ENCODE measurements around the gene C18orf54.

DNA sequence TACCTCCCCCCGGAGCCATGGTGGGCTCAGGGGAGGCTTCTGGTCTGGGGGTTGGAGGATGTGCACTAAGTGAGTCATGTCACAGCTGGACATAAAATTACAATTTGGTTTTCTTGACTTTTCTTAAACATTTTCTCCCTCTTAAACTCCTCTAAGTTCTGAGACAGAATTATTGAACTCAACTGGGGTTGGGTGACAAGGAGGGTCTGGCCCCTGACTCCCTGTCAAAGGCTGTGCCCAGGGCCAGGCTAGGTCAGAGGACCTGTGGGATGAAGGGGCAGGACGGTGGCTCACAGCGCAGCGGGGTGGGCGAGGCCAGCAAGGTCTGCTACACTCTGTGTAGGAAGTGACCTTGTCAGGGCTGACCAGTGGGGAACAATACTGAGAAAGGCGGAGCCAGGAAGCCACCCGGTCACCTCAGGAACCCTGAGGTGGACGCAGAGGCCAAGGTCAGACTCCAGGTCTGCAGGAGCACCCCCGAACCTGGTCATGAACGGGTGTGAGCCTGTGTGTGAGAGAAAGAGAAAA is 72.4 kb downstream of the SMAD7 start:
- PRO-cap, 3 experiments, result peak in 1 of 3 experiments; most common plus-strand start position 440 of the sequence (in 1)
- RAMPAGE, long total RNA, result no peak
- RRBS, 2 experiments, result 88% methylated on average over 1 of the region's 10 CpGs; no CpG with 5 or more reads in 1 of the 2 experiments

DNA sequence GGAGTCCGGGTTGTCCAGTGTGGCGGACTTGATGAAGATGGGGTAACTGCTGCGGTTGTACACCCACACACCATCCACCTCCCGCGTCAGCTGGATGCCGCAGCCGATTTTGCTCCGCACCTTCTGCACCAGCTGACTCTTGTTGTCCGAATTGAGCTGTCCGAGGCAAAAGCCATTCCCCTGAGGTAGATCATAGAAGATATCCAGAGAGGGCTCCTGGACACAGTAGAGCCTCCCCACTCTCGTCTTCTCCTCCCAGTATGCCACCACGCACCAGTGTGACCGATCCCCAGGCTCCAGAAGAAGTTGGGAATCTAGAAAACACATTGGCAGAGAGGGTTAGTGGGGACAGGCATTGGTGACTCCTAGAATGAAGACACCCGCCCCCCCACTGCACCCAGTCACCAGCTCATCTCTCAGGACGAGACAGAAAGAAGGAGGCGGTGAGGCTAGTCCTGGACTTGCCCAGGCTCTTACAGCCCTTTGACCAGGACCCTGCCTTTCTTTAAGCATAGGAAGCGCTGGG is 29.1 kb downstream of the SMAD7 start:
- PRO-cap, 3 experiments, result no peak in any of the 3 experiments
- RAMPAGE, long total RNA, result no peak
- RRBS, 2 experiments, result 33 to 70% methylated on average over 1 of the region's 17 CpGs

- PRO-cap, 3 experiments, result no peak in any of the 3 experiments
- RAMPAGE, long total RNA, result no peak
- RRBS, 2 experiments, result 64 to 71% methylated on average over 3 of the region's 17 CpGs
These were observed 70.7 kb upstream of the SMAD7 start for GRCh38 chr18:49021327-49022034.

- PRO-cap, 3 experiments, result no peak in any of the 3 experiments
- RAMPAGE, long total RNA, result no peak
- RRBS, 2 experiments, result no CpG with 5 or more reads among the region's 1 CpG
These were observed 143.6 kb downstream of the DYM start for GRCh38 chr18:49316692-49317456.

GRCh38 chr18:49563195-49564155 is 1.6 kb downstream of the LIPG start:
- PRO-cap, 3 experiments, result peak in 1 of 3 experiments; most common minus-strand start chr18:49563361 (in 1)
- RAMPAGE, long total RNA, result no peak
- RRBS, 2 experiments, result no CpG with 5 or more reads among the region's 7 CpGs

DNA sequence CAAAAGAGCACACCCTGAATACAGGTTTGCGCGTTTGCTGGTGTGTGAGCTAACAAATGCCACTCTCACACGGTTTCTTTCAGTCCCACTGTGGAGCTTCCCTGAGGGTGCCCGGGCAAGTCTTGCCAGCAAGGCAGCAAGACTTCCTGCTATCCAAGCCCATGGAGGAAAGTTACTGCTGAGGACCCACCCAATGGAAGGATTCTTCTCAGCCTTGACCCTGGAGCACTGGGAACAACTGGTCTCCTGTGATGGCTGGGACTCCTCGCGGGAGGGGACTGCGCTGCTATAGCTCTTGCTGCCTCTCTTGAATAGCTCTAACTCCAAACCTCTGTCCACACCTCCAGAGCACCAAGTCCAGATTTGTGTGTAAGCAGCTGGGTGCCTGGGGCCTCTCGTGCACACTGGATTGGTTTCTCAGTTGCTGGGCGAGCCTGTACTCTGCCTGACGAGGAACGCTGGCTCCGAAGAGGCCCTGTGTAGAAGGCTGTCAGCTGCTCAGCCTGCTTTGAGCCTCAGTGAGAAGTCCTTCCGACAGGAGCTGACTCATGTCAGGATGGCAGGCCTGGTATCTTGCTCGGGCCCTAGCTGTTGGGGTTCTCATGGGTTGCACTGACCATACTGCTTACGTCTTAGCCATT is 28.7 kb downstream of the LIPG start:
- PRO-cap, 3 experiments, result no peak in any of the 3 experiments
- RAMPAGE, long total RNA, result no peak
- RRBS, 2 experiments, result no CpG with 5 or more reads among the region's 15 CpGs

- PRO-cap, 3 experiments, result no peak in any of the 3 experiments
- RAMPAGE, long total RNA, result no peak
- RRBS, 2 experiments, result no CpG with 5 or more reads among the region's 8 CpGs
These were observed 57.1 kb downstream of the LIPG start for GRCh38 chr18:49618916-49619462.

DNA sequence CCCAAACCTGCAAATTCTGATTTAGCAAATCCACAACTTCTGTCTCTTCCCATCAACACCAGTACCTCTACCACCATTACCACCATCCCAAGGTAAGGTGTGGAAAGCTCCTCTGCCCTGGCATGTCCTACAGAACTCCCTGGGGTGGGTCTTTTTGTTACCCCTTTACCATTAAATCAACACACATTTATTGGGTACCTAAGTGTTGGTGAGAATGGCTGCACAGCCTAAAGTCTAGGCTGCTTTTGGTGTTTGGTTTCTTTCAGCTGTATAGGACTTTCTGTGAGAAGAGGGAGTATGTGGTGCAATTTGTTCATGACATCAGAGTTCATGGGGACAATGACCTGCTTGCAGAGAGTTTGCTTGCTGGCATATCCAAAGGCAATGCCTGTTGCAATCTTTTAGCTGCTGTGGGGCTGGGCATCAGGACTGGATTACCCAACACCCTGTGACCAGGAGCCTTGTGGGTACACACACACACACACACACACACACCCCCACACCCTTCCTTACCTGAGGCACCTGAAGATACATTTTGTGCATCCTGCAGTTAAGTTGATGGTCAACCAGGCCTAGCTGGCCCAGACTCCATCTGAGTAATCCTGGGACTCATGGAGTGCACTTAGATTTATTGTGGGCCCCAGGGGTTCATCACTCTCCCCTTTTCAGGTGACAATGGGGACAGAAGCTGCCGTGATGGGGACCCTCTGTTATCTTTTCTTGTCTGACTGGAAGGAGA is 68.4 kb downstream of the LIPG start:
- PRO-cap, 3 experiments, result no peak in any of the 3 experiments
- RAMPAGE, long total RNA, result no peak
- RRBS, 2 experiments, result no CpG with 5 or more reads among the region's 1 CpG

GRCh38 chr18:49817906-49818585 is 4.7 kb upstream of the ACAA2 start:
- PRO-cap, 3 experiments, result no peak in any of the 3 experiments
- RAMPAGE, long total RNA, result no peak
- RRBS, 2 experiments, result no CpG with 5 or more reads among the region's 5 CpGs

GRCh38 chr18:49944730-49945683 is 131.7 kb upstream of the ACAA2 start:
- PRO-cap, 3 experiments, result no peak in any of the 3 experiments
- RAMPAGE, long total RNA, result no peak
- RRBS, 2 experiments, result no CpG with 5 or more reads among the region's 16 CpGs

DNA sequence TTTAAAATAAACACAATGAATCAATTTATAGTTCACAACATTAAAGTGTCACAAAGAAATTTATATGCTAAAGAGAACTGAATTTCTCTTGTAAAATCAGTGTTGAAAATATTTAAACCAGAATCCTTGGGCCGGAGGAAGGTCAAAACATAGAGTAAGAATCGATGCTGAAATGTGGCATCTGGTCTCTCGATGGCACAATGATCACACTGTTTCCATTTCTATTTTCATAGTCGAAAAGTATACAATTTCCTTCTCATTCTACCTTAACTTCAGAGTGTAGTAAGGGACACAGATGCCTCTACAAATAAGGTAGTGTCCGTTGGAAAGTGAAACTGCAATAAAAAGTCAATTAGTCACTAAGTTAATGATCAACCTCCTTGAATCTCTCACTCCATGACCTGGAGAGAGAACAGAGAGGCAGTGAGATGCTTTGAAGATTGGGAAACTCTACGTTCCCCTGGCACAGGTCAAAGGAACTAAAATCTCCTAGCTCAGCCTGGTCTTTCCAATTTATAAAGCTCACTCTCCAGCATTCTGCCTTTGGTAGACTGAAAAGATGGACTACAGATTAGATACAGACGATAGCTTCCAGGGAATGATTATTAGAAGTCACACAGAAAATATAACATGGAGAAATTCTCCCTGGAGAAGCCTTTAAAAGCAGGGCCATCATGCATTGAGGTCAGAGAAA is 153.8 kb upstream of the ACAA2 start:
- PRO-cap, 3 experiments, result no peak in any of the 3 experiments
- RAMPAGE, long total RNA, result no peak
- RRBS, 2 experiments, result no CpG with 5 or more reads among the region's 7 CpGs

GRCh38 chr18:50096728-50097211 is 98.2 kb downstream of the MYO5B start:
- PRO-cap, 3 experiments, result no peak in any of the 3 experiments
- RAMPAGE, long total RNA, result no peak
- RRBS, 2 experiments, result no CpG with 5 or more reads among the region's 3 CpGs

DNA sequence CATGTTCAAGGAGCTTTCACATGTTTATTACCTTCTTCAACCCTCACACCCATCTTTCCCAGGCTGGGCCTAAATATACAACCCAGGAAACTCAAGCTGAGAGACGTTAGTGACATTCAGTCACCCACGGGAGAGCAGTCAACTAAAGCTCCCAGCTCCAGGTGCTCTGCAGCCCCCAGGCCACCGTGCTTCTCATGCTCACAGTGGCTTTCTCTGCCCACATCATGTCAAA is 35.7 kb downstream of the MYO5B start:
- PRO-cap, 3 experiments, result no peak in any of the 3 experiments
- RAMPAGE, long total RNA, result no peak
- RRBS, 2 experiments, result no CpG with 5 or more reads among the region's 3 CpGs

GRCh38 chr18:50425118-50425761 is 50.4 kb downstream of the SKA1 start:
- PRO-cap, 3 experiments, result no peak in any of the 3 experiments
- RAMPAGE, long total RNA, result no peak
- RRBS, 2 experiments, result no CpG with 5 or more reads among the region's 5 CpGs

- PRO-cap, 3 experiments, result no peak in any of the 3 experiments
- RAMPAGE, long total RNA, result no peak
- RRBS, 2 experiments, result no CpG with 5 or more reads among the region's 19 CpGs
These were observed 13.5 kb downstream of the MRO start for GRCh38 chr18:50806125-50806902.

DNA sequence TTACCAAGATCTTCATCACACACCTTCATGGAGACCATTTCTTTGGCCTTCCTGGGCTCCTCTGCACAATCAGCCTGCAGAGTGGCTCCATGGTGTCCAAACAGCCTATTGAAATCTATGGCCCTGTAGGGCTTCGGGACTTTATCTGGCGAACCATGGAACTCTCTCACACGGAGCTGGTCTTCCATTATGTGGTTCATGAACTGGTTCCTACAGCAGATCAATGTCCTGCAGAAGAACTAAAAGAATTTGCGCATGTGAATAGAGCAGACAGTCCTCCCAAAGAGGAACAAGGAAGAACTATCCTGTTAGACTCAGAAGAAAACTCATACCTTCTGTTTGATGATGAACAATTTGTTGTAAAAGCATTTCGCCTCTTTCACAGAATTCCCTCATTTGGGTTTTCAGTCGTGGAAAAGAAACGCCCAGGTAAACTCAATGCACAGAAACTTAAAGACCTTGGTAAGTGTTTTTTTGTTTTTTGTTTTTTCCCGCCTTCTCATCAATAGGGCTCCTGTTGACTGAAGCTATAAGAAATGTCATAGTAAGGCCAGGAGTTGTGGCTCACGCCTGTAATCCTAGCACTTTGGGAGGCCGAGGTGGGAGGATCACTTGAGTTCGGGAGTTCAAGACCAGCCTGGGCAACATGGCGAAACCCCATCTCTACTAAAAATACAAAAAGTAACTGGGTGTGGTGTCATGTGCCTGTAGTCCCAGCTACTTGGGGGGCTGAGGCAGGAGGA is 16.4 kb downstream of the ELAC1 start:
- PRO-cap, 3 experiments, result no peak in any of the 3 experiments
- RAMPAGE, long total RNA, result no peak
- RRBS, 2 experiments, result no CpG with 5 or more reads among the region's 12 CpGs

DNA sequence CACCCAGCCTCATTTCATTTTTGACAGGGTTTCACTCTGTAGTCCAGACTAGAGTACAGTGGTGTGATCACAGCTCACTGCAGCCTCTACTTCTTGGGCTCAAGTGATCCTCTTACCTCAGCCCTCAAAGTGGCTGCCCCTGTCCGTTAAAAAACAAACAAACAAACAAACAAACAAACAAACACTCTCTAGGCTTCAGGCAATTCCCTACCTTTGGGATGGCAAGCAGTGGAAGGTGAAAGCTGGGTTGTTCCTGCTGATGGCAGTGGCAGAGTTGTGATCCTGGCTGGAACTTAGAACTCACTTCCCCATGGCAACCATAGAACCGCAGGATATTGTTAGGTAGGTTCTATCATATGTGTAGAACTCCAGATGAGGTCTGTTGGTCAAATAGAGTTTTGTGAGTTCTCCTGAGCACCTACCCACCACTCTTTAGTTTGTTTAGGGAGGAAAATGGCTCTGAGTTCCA is 20.6 kb upstream of the MEX3C start:
- PRO-cap, 3 experiments, result no peak in any of the 3 experiments
- RAMPAGE, long total RNA, result no peak
- RRBS, 2 experiments, result no CpG with 5 or more reads among the region's 2 CpGs

- PRO-cap, 3 experiments, result no peak in any of the 3 experiments
- RAMPAGE, long total RNA, result no peak
- RRBS, 2 experiments, result no CpG with 5 or more reads among the region's 5 CpGs
These were observed 66.3 kb upstream of the DCC start for GRCh38 chr18:52273776-52274030.

GRCh38 chr18:54357742-54358753 is at the start of gene C18orf54:
Gene C18orf54 (plus strand): TSS chr18:54357906.
- PRO-cap, 3 experiments, result peak in 2 of 3 experiments; most common plus-strand start chr18:54357909 (in 1); most common minus-strand start chr18:54357823 (in 1)
- RAMPAGE, long total RNA, result no peak
- RRBS, 2 experiments, result under 1 to 2% methylated on average over 18 of the region's 71 CpGs

DNA sequence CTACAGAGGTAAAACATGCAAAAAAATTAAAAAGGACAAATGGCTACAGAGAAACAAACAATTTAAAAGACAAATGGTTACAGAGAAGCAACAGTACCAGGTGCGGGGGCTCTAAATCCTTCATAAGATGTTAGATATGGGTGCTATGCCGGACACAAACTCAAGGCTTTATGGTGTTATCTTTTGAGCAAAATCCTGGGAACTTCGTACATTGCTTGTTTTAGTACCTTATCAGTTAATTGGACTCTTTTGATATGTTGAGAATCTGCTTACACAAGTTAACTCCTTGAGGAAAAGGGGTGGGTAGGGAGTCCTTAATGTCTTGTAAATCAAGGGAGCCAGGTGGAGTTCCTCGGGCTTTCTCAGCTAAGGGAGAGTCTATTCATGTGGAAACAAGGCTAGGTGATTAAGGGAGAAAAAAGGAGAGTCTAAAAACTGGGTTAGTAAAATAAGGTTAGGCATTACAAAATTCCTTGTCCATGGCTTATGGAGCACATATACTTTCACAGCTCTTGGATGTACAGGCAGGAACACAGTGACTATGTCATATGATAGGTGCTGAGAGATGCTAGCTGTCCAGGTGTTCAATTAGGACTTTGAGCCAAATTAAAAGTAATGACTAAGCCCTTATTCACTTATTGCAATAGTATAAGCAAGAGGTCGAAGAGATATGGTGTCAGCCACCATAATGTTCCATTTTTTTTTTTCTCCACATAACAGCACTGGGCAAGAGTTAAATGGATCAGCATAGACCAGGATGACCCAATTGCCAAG is 59.6 kb upstream of the DYNAP start:
- PRO-cap, 3 experiments, result no peak in any of the 3 experiments
- RAMPAGE, long total RNA, result no peak
- RRBS, 2 experiments, result no CpG with 5 or more reads among the region's 5 CpGs

Measured in skeletal muscle tissue (tissue), 7 donors.